ENCODE data around the genes PRR33 and INS.

GRCh38 chr11:1672005-1672385, 25.0 kb upstream of the KRTAP5-6 start:
- PRO-cap, 7 experiments, result no peak in any of the 7 experiments
- RAMPAGE, long total RNA, 2 experiments, result no peak in any of the 2 experiments

DNA sequence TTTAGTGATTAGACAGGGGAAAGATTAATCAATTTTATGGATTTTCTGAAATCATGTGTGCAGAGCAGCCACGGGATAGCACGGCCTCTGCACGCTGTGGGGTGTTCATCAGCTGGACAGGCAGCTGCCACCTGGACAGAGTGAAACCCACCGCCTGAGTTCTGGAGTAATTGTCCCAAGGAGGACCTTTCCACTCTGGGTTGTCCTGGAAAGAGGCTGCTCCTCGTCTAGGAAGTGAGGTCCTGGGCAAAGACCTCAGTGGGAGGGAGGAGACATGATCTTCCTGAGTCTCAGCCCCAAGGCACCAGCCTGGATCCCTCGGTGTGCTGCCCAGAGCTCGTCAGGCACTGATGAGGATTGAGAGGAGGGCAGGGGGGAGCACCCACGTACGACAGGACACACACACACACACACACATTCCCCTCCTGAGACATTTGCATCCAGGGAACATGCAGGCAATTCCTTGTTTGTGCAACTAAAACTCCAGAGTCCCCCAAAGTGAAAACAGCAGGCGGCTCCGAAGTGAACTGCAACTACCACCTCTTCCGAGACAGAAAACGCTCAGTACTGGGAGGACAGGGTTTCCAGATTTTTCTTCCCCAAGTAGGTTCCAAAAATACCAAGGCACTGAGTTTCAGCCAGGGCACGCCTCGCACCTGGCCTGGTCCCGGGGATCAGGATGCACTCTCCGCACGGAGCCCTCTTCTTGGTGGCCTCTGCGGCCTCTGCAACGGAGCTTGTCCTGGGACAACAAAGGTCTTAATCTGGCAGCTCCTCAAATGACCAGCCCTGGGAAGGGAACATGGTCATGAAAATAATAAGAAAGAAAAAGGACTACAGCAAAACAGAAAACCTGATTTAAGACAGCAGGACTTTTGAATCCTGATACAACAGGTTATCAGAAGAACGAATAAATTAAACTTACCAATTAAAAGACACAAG, 22.4 kb upstream of the KRTAP5-6 start:
- PRO-cap, 7 experiments, result no peak in any of the 7 experiments
- RAMPAGE, long total RNA, 2 experiments, result no peak in any of the 2 experiments

GRCh38 chr11:1689325-1690281, 7.4 kb upstream of the KRTAP5-6 start:
- PRO-cap, 7 experiments, result no peak in any of the 7 experiments
- RAMPAGE, long total RNA, 2 experiments, result no peak in any of the 2 experiments

DNA sequence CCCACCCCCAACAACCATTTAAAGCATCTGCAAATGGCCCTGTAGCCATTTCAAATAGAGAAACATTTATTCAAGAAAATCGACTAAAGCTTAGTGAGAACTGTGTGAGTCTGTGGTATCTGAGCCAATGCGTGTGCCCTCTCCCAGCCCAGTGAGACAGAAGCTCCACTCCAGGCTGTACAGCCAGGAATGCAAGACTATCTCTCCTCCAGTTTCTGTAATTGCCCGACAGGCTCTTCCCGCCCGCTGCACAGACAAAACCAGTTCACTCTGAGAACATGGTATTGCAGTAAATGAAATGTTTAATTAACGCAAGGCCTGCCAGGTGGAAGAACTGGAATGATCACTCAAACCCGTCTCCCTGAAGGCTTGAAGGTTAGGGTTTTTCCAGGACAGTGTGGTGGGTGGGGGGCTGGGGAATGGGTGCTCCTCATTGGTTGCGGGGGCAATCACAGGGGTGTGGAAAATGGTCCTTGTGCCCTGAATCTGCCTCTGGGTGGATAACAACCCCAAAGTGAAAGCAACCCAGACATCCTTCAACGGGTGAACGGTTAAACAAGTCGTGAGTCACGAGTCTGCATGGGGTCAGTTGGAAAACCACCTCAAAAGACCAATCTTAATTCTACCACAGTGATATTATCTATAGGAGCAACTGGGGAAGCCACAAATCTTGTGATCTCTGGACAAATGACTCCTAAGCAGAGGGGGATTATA, 8.5 kb downstream of the KRTAP5-6 start:
- PRO-cap, 7 experiments, result no peak in any of the 7 experiments
- RAMPAGE, long total RNA, 2 experiments, result no peak in any of the 2 experiments

GRCh38 chr11:1733495-1733842, 16.9 kb downstream of the IFITM10 start:
- PRO-cap, 7 experiments, result no peak in any of the 7 experiments
- RAMPAGE, long total RNA, 2 experiments, result no peak in any of the 2 experiments

DNA sequence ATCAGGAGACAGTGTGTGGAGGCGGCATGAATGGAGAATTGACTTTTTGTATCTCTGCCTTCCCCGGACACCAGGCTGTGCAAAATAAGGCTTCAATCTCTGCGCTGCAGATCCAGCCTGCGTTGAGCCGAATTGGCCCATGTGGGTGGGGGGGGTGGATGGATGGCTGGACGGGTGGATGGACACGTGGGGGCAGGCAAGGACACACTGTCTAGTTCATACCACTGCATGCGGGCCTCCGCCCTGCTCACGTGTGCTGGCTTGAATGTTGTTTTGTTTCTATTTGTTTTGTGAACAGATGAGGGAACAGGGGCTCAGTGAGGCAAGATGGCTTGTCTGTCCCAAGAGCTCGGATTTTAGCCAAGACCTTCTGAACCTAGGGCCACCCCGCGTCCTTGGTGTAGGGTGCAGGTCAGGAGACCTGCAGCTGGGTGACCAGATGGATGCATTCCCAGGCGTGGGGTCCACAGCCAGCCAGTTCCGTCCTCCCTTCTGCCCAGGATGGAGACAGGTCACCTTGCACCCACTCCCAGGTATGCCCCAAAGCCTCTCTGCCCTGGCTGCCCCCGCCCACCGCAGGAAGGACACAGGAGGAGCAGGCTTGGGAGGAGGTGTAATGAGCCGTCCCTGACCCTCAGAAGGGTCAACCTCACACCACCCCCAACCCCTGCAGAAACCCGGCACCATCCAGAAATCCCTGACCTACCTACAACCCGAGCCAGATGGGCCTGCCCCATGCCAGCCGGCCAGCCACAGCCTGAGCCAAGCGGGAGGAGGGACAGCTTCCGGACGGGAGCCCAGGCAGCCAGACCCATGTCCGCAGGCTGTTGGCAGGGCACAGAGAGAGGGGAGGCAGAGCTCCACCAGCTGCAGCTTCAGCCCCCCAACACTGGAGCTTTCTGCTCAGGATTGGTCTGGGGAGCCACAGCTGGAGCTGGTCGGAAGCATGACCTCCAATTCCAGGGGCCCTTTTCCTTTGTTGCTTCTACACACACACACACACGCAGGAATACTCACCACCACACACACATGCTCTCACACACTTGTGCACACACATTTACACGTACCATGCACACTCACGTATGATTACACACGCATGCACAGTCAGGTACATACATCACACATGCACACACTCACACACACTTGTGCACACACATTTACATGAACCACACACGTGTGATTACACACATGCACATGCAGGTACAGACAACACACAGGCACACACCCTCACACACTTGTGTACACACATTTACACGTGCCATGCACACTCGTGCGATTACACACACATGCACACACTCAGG, 5.5 kb downstream of the IFITM10 start:
- PRO-cap, 7 experiments, result no peak in any of the 7 experiments
- RAMPAGE, long total RNA, 2 experiments, result no peak in any of the 2 experiments

GRCh38 chr11:1748056-1748580, 2.3 kb downstream of the IFITM10 start:
- PRO-cap, 7 experiments, result no peak in any of the 7 experiments
- RAMPAGE, long total RNA, 2 experiments, result no peak in any of the 2 experiments

GRCh38 chr11:1845194-1846210, 6.7 kb downstream of the TNNI2 start:
- PRO-cap, 7 experiments, result no peak in any of the 7 experiments
- RAMPAGE, long total RNA, 2 experiments, result no peak in any of the 2 experiments

DNA sequence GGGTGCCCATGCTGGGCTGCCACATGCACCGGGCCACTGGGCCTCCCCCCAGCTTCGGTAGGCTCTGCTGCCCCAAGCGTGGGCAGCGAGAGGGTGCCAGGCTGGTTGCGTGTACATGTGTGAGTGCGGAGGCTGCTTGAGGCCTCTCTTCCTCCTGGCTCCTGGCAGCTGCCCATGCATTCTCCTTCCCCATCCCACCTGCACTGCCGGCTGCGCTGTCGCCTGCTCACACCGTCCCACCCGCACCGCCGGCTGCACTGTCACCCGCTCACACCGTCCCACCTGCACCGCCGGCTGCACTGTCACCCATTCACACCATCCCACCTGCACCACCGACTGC, 12.4 kb downstream of the LSP1 start:
- PRO-cap, 7 experiments, result no peak in any of the 7 experiments
- RAMPAGE, long total RNA, 2 experiments, result no peak in any of the 2 experiments

- PRO-cap, 7 experiments, result peak in 1 of 7 experiments; most common minus-strand start chr11:1877478 (in 1)
- RAMPAGE, long total RNA, 2 experiments, result no peak in any of the 2 experiments
Measured at GRCh38 chr11:1877172-1877853, 14.4 kb downstream of the PRR33 start.

GRCh38 chr11:1891661-1892595, at the start of gene PRR33:
PRR33 (minus strand) TSS chr11:1891895.
- PRO-cap, 7 experiments, result no peak in any of the 7 experiments
- RAMPAGE, long total RNA, 2 experiments, result no peak in any of the 2 experiments

DNA sequence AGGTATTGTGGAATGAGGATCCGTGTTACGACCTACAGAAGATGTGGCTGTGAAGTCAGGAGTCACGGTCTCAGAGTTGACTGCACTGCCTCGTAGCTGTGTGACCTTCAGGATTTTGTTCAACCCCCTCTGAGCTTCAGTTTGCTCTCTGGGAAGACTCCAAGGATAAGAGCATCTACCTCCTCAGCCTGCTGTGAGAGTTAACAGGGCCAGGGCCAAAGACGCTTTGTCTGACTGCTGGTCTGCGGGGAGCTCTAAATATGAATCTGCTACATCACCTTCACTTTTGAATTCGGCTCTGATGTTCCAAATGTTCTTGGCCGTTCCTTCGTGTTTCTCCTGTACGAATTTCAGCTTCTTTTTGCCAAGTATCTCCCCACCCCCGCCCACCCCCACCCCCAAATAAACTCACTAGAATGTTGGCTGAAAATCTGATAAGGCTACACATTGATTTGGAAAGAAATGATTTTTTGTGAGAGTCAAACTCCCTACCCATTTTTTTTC, 11.5 kb upstream of the TNNT3 start:
- PRO-cap, 7 experiments, result peak in 1 of 7 experiments; most common plus-strand start position 196 of the sequence (in 1); most common minus-strand start position 262 of the sequence (in 1)
- RAMPAGE, long total RNA, 2 experiments, result no peak in any of the 2 experiments

DNA sequence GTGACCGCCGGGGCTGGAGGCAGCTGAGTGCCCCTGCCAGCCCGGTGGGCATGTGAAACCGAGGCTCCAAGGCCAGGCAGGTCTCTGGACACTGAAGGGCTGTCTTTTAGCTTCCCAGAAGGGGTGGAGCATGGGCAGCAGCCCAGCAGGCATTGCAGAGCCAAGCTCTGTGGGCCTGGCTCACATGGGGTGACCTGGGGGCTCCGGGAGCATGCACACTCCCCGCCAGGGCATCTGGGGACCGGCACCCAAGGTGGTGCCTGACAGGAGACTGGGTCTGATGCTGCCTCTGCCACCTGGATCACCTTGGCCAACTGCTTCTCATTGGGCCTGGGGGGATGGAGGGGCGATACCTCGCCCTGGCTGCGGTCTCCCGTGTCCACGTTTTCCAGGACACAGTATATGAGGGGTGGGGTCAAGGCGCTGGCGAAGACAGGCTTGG, 3.6 kb downstream of the INS start:
- PRO-cap, 7 experiments, result no peak in any of the 7 experiments
- RAMPAGE, long total RNA, 2 experiments, result no peak in any of the 2 experiments

- PRO-cap, 7 experiments, result no peak in any of the 7 experiments
- RAMPAGE, long total RNA, 2 experiments, result no peak in any of the 2 experiments
Measured at GRCh38 chr11:2161141-2161360, at the start of gene INS. INS (minus strand) TSS chr11:2161209.

GRCh38 chr11:2314861-2315929, 13.4 kb downstream of the TSPAN32 start:
- PRO-cap, 7 experiments, result peak in 7 of 7 experiments; most common plus-strand start chr11:2315337 (in 6); most common minus-strand start chr11:2315123 (in 7)
- RAMPAGE, long total RNA, 2 experiments, result no peak in any of the 2 experiments

DNA sequence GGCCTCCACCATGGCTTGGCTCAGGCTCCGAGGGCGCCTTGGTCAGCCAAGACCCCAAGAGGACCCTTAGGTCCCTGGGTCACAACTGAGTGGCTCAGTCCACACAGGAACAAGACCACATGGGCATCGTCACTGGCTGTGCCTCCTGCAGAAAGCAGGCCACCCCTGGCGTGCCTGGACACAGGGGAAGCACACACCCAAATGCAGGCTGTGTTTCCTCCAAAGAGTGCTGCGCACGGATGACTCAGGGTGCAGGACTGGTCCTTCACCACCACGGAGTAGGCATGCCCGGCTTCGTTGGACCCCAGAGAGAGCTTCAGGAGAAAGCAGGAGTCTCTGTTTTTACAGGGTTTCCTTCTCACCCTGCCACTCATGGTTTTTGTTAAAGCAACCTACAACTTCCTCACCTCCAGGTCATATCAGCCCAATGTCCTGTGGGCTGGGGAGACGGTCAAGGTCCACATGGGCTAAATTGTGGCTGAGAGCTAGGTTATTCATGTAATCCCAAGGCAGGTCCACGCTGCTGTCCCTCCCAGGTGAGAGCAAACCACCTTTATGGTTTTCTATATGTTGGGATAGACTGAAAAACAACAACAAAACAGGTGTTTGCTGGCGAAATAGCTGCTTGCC, 19.3 kb downstream of the TSPAN32 start:
- PRO-cap, 7 experiments, result no peak in any of the 7 experiments
- RAMPAGE, long total RNA, 2 experiments, result no peak in any of the 2 experiments

DNA sequence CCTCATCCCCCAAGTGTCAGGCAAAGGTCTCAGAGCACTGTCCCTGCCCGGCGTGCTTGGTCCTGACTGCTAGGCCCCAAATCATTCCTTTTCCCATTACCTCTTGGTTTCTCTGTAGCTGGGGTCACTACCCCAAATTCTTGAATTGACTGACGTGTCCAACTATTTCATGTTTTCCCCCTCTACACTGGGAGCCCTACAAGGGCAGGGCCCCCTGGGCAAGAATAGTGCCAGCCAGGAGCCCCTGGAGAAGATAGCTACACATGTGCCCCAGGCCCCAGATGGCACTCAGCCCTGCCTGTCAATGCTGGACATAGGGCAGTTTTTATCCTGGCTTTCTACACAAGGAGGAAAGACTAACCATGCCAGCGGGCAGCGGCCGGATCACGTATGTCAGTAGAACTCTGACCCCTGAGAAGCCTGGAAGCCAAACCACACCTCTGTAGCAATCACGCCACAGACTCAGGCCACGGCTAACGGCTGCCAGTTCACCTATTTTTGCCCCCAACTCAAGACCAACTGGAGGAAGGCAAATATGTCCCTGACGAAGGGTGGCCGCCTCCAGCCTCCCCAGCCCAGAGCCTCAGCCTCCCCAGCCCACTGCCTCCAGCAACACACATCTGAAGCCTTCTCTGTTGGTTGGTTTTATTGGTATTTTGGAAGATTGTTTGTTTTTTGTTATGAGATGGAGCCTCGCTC, 7.3 kb upstream of the CD81 start:
- PRO-cap, 7 experiments, result no peak in any of the 7 experiments
- RAMPAGE, long total RNA, 2 experiments, result no peak in any of the 2 experiments

DNA sequence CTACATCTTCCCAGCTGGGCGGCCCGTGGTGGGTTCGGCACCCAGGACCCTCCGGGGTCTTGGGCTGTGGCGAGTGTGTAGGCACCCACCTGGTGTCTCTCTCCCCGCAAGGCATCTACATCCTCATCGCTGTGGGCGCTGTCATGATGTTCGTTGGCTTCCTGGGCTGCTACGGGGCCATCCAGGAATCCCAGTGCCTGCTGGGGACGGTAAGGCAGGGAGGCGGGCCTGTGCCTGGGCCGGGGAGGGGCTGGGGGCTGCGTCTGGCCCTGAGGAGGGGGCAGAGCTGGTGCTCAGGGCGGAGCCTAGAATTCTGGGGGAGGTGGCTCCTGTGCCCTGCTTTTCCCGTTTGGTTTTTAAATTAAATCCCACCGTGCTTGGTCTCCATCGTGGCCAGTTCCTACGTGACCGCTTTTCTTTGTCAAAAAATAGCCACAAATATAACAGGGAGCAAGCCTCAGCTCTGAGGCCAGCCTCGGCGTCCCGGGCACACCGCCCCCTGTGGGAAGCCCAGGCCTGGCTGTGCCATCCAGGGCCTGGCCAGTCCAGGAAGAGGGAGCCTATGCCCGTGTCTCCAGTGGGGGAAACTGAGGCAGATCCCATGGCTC, 6.5 kb upstream of the TSSC4 start:
- PRO-cap, 7 experiments, result no peak in any of the 7 experiments
- RAMPAGE, long total RNA, 2 experiments, result no peak in any of the 2 experiments

DNA sequence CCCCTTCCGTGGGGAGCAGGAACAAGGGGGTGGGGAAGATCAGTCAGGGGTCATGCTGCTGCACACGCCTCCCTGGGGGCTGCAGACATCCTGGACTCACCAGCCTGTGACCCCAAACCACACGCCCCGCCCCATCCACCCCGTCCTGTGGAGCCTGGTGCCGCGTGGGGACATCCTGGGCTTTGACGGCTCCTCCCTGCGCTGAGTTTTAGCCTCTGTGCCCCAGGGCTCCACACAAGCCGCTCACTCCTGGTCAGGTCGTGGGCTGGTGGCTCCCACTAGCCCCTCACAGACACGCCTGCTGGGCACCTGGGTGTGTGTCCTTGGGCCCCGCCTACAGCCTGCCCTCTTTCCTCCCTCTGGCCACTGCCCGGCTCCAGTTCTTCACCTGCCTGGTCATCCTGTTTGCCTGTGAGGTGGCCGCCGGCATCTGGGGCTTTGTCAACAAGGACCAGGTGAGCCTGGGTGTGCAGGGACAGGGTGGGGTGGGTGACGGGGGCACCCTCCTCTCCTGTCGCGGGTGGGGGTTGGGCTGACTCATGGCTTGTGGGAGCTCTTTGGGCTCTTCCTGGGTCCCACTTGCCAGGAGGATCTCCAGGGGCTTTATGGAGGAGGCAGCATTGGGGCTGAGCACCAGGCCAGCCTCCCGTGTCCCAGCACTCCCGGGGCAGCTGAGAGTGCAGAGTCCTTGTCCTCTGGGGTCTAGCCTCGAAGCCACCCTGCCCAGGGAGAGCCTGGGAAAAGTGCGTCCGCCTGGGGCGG, 5.8 kb upstream of the TSSC4 start:
- PRO-cap, 7 experiments, result no peak in any of the 7 experiments
- RAMPAGE, long total RNA, 2 experiments, result no peak in any of the 2 experiments

DNA sequence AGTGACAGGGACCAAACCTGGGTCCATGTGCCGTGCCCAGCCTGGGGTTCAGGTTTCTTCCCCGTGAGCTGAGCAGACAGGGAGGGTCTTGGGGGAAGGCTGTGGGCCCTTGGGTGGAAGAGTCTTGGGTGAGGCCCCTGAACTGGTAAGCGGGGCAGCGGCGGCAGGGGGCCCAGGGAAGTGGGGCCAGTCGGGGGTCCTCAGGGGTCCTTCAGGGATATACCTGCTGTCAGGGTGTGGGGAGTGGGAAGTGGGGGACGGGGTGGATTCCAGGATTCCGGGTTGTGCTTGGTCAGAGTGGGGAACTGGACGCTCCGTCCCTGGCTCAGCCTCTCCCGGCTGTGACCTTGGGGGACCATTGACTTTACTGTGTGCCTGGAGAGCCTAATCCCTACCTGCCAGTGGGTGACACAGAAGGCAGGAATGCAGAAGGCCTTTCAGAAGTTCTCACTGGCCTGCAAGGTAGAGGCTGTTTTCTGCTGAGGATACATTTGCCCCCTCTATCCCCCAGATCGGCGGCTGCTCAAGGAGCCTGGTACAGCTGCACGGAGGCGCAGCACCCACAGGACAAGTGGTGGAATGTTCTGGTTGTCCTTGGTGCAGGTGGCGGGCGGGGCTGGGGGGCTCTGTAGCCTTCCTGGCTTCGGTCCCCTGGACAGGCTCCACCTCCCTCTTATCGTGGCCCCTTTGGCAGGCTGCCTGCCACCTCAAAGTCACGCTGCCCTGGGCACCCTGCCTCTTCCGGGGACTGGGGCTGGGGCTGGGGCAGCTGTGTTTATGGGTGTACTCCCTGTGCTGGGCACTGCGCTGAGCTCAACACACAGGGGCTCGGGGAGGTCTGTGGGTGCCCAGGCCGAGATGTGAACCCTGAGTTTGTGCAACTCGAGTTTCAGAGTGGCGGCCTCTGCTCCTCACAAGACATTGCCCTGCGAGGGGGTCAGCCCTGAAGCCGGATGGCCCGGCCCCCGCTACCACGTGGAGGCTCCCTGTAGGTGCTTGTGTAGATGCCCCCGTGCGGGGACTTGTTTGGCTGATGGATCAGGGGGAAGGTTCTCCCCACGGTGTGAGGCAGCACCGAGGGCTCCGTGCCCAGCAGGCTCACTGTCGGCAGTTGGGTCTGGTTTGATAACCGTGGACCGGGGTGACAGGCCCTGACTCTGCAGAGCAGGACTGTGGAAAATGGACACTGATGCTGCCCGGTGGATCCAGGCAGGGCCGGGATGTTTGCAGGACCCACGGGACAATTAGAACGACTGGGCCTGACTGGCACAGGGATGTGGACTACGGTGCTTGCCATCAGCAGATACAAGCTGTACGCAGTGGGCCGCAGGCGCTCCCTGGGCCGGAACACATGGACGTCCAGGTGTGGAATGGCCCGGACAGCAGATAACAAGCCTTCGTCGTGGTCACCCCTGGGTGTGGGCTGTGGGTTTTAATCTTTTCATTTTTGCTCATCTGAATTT, 18.6 kb downstream of the KCNQ1 start:
- PRO-cap, 7 experiments, result no peak in any of the 7 experiments
- RAMPAGE, long total RNA, 2 experiments, result no peak in any of the 2 experiments

Data from ovary (tissue), 7 donors.